Iris pigment epithelial cell (primary cell): Measurements from ENCODE around the genes TMEM185B and TFCP2L1.

- RRBS, result no CpG with 5 or more reads among the region's 17 CpGs
Measured at GRCh38 chr2:119677958-119678540, 952 bp upstream of the TMEM177 start.

- RRBS, result no CpG with 5 or more reads among the region's 6 CpGs
Measured at GRCh38 chr2:119721473-119721988, 38.2 kb upstream of the PTPN4 start.

DNA sequence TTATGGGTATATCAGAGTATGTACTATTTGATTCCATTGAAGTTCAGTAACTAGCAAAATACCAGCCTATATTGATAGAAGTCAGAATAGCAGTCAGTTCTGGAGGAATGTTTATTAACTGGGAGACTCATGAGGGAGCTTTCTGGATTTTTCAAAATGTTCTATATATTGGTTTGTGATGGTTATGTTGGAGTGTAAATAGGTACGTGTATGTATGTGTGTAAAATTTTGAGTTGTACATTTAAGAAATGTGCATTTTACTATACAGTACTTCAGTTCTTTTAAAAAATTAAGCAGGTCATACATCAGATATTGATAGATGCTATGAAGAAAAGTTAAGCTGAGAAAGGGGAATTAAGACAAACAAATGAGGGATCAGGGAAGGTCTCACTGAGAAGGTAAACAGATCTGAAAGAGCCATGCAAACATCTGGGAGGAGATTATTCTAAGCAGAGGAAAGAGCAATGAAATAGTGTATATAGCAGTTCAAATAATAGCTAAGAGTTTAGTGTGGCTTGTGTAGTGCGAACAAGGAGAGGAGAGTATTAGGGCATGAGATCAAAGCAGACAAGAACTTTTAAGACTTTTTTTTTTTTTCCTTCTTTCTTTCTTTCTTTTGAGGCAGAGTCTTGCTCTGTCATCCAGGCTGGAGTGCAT is 120.6 kb upstream of the EPB41L5 start:
- RRBS, result no CpG with 5 or more reads among the region's 2 CpGs

- RRBS, result 2% methylated on average over 49 of the region's 141 CpGs
Measured at GRCh38 chr2:120222675-120224057, at the start of gene TMEM185B. TMEM185B (minus strand) TSS chr2:120223400.

DNA sequence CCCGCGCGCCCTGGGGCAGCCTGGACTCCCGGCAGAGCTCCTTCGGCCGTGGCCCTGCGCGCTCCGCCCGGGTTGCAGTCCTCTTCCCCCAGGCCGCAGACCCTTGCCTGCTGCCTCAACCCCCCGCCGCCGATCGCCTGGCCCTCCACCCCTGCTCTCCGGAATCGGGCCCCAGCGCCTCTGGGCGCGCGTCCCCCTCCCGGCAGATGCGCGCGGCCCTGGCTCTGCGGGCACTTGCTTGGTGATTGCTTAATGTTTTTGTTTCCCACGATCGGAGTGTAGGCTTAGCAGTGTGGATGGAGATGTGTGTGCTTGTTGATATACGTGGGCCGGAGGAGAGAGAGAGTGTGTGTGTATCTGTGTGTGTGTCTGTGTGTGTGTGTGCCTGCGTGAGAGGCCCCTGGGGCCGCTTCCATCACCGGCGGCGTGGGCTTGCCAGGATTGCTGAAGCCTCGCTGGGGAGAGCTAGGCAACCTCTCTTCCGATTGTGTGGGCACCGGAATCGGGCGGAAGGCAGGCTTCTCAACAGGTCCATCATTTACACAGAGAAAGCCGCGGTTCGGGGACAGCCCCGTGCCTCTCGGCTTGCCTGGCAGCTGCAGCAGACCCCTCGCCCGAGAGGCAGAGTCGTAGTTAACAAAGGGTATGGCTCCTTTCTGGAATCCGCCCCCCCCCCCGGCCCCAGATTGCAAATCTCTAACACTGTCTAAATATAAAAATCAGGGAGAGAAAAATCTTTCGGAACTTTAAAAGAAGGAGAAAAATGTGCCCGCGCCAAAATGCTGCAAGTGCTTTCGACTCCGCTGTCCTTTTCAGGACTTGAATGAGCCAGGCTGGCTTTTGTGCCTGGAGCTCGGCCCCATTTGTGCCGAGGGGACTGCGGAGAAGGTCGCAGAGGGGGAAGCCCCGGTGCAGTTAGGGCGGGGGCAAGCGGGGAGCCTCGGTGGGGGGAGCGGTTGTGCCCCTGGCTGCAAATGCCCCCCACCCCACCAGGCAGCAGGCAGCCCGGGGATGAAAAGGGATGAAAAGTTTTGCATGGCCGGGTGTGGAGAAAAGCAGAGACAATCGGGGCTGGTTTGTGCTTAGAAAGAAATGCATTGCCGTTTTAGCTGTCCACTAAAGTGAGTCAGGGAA is 1.2 kb downstream of the INHBB start:
- RRBS, result 2% methylated on average over 35 of the region's 68 CpGs

GRCh38 chr2:120526113-120526662 is 180.3 kb downstream of the INHBB start:
- RRBS, result 40% methylated on average over 3 of the region's 15 CpGs

DNA sequence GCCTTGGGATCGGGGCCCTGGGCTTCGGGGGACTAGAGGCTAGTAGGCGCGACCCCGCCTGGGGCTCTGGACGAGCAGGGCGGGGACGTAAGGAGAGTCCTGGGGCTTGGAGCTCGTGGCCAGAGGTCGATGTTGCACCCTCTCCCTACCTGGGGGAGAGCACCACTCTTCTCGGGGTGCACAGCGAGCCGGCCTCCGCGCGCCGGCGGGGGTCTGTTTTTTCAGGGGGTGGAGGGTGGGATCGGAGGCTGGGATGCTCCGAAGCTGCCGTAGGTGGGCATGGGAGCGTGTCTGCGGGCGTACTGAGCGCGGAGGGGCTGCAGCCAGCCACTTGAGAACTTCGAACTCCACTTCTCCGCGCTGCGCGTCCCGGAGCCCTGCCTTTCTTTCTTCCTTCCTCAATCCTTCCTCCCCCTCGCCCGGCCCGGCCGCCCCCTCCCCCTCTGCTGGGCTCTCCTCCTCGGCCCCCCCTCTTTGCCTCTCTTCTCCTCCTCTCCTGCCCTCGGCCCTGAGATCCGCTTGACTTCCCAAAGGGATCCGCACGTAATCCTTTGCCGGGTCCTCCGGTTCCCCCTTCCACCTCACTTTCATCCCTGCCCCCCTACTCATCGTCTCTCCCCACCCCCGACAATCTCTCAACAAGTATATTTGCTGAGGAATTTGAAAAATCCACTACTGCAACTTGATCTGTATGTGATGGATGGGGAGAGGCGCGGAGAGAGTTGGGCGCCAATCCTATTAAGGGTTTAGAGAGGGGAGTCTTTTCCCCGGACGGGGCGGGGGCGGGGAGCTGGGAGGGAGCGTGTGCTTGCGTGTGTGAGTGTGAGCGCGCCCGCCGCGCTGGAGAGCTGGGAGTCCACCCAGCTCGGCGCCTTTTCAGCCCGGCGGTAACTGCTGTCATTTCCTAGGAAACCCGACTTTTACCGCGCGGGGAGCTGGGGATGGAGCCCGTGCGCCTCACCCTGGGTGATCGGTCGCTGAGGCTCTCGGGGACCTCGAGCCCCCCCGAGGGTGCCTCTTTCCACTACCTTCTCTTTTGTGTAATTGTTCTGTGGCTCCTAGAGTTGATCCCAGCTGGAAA is 1.1 kb downstream of the GLI2 start:
- RRBS, result 4% methylated on average over 4 of the region's 74 CpGs

DNA sequence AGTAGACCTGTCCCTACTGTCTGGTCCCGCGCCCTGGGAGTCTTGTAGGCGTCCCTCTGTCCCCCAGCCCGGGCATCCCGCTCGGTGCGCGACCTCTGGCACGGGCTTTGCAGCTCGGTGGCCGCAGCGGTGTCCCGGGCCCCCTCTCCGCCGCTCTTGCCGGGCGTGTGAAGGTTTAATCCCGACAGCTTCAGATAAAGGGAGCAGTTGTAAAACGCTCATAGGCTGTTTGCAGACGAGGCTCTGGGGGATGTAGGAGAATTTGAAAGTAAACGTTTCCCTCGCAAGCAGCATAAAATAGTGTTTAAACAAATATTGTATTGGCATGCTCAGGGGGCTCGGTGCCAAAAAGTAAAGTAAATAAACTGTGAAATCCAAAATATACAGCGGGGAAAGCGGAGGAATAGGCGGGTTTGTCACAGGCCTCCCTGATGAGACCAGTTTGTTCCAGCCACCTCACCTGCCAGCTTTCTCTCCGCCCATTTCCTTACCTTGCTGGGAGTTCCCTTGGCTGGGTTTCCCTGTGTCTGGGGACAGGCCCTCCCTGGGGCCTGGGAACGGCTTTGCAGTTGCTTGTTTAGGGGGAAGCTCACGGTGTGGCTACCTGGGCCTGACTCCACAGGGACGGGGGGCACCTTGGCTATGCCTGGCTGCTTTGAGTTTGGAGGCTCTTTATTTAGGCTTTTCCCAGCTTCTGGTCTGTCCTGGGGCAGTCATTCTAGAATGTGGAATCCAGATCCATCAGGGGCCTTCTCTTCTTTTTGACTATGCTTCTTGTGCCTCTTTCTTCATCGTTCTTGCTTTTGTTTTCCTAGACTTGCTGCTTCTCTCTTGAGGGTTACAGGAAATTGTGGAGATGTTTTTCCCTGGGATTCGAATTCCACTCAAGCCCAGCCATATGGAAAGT is 2.1 kb downstream of the GLI2 start:
- RRBS, result 2% methylated on average over 10 of the region's 32 CpGs

DNA sequence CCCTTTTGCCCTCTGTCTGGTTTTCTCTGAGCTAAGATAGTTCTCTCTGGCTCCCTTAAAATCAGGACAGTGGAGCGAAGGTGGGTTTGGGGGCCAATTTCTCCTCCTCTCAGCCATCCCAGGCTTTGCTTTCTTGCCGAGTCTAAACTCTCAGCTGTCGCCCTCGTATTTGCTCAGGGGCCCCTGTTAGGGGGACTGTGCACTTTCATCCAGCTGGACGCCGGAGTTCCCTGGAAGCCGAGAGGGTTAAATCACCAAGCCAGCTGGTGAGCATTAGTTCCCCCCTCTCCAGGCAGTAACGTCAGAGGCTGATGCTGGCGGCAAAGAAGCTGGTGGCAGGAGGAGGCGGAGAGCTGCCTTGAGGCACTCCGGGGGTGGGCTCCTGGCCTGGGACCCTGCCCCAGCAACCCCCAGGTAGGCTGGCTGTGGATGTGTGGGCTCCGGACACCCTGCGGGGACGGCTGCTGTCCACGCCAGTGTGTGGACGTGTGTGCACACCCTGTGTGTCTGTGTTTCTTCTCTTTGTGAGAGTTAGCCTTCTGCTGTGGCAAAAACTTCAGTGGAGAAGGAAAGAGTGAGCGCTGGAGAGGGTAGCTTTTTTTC is 84.6 kb downstream of the GLI2 start:
- RRBS, result 3% methylated on average over 2 of the region's 17 CpGs

- RRBS, result 2% methylated on average over 41 of the region's 68 CpGs
Measured at GRCh38 chr2:121285056-121285780, at the start of gene TFCP2L1. TFCP2L1 (minus strand) TSS chr2:121285202.

DNA sequence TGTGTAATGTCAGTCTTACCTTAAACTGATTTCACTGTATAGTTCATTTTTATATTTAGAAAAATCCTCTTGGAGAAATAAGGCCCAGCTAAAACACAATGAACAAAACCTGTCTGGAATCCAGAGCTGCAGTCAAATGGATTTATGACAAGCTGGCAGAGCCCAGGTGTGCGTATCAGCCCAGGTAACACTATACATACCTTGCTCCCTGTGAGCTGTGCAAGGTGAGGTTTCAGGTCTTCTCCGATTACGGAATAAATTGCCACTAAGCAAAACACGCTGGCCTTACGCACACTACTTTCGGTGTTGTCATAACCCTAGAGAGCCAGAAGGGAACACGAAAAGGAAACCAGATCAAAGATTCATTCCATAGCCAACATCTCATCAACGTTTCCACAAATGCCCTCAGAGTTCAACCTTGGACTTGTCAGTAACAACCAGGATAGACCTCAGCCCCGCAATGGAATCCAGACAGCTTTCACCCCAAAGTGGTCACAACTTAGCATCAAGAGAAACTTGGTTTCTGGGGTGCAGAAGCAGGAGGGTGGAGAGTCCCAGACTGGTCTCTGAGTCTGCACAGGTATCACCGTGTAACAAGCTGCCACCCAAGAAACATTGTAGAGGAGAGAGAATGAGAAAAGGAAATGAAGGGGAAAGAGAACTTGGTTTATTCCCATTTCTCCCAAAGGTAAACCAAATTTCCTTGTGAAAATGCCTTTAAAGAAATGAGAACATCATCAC is 62.0 kb upstream of the TFCP2L1 start:
- RRBS, result no CpG with 5 or more reads among the region's 10 CpGs

- RRBS, result no CpG with 5 or more reads among the region's 13 CpGs
Measured at GRCh38 chr2:121648034-121648548, 1.2 kb downstream of the CLASP1 start.

- RRBS, result no CpG with 5 or more reads among the region's 7 CpGs
Measured at GRCh38 chr2:122239284-122239700, 483.8 kb downstream of the TSN start.

DNA sequence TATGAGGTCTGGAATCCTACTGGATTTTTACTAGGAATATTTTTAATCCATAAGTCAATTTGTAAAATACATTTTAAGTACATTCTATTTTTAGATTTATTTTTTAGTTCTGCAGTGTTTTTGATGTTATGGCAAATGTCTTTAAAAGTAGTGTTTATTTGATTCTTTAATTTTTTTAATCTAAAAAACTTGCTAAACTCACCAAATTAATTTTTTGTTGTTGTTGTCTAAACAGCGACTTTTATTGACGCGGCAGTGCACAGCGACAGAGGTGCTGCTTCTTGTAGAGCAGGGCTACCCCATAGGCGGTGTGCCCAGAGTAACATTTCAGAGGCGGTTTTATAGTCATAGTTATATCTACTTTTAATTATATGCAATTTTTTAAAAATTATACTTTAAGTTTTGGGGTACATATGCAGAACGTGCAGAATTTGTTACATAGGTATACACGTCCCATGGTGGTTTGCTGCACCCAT is 1124.2 kb downstream of the CNTNAP5 start:
- RRBS, result no CpG with 5 or more reads among the region's 8 CpGs

DNA sequence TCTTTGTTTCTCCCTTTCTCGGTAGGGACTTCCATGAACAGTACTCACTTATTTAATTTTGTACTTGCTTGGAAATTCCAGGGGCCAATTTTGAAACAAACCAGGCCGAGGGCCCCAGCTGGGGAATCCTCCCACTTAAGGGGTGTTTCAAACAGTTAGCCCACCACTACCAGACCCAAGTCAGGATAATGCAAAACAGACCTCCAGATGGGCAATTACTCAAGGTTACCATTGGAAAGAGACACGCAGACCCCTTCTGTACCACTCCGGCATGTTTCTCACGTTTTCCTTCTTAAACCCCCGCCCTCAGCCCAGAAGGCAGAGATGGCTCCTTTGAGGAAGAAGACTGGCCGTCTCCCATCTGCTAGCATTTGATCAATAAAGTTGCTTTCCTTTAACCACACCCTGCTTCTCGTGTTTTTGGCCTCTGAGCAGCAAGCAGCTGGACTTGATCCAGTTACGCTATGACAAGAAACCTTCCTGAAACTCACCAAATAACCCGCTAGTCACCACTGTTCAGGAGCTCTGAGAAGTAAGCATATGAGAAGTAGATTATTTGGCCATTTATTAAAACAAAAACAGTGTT is 1012.4 kb upstream of the GYPC start:
- RRBS, result no CpG with 5 or more reads among the region's 10 CpGs

DNA sequence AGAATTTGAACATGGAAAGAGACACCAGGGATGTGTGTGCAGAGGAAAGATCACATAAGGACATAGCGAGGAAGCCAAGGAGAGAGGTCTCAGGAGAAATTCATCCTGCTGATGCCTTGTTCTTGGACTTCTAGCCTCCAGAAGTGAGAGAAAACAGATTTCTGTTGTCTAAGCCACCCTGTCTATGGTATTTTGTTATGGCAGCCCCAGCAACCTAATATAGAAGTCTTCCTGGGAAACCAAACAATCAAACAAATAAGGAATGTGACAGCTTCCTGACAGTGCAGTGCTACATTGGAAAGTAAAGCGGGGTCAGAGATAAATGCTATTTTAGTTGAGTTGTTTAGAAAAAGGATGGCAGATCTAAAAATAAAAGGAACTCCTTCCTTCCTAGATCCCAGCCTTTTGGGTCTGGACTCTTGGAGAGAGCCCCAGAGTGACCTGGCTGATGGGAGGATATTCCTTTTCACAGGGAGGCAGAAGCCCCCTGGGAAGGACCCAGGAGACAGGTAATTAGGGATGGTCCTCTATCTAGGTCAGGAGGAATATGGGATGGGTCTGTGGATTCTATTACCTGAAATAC is 443.2 kb upstream of the GYPC start:
- RRBS, result no CpG with 5 or more reads among the region's 2 CpGs

- RRBS, result no CpG with 5 or more reads among the region's 21 CpGs
Measured at GRCh38 chr2:126659007-126660060, 3.4 kb downstream of the GYPC start.

DNA sequence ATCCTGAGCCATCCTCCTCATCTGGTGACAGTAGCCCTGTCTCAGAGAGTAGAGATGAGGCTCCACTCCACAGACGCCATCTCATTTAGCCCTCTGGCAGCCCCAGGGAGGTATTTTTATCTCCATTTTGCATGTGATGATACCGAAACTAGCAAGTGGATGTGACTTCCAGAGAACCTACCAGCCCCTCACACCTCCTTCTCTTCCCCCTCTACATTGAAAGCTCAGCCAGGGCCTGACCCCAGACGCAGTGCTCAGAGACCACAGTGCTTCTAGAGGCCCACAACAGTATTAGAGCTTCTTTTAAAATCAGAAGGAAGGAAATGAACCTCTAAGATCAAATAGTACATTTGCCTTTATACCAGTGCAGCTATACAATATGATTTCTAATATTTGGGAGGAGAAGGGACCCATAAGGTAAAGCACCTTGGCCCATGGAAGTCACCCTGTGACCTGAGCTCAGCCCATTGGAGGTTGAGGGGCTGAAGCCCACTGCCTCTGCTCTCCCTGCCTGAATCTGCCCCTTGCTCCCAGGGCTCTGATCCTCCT is 8.4 kb downstream of the GYPC start:
- RRBS, result no CpG with 5 or more reads among the region's 3 CpGs

DNA sequence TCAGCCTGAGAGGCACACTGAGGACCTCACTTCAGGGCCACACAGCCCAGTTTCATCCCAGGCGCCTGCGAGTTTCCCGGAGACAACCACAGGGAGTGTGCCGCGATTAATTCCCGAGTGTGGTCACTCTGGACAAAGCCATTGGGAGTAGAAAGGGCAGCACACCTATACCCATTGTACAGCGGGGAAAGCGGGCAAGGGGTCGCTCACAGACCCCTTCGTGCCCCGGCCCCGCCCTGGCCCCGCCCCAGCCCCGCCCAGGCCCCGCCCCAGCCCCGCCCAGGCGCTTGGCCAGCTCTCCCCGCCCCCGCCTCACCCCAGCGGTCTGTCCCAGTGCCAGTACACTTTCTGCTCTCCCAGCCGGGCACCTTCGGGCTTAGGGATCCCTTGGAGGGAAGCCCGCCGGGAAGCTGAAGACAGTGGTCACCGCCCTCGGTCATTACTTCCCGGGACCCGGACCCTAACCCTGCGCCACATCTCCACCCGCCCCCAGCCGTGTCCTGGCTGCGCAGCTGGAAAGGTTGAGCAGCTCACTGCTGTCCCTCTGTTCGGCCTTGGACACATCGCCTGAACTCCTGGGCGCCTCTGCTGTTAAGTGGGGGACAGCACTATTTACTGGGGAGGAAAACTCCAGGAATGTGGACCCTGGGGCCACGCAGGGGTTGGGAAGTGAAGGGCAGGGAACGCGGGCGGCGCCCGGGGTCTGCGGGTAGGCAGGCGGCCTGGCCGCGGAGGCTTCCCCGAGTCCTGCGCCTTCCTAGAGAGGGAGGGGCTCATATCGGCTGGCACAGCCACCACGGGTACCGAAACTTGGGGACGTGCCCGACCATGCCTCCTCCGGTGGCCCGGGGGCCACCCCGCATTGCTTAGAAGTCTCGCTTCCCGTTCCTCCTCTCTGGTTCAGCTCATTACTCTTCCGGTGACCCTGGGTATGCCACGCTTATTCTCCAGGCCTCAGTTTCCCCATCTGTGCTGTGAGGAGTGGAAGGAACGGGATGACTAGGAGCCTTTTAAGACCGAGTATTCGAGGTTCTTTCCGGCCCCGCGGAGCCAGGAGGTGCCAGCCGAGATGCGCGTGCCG is 120.9 kb downstream of the GYPC start:
- RRBS, result 2% methylated on average over 17 of the region's 69 CpGs

DNA sequence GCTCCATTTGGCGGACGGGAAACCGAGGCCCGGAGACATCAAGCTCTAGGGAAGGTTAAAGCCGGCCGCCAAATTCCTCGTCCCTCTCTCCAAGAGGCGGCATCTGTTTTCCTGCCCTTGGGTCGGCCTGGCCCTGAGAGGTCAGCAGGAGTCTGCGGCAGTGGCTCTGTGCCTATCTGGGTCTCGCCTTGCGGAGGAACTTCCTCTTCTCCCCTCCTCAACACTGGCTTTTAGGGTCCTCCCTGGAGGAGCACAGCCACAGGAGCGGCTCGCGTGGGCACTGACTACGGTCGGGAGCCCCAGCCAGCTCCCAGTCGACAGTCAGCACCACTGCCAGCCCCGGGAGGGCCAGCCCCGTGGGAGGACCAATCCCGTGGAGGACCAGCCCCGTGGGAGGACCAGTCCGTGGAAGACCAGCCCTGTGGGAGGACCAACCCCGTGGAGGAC is 72.6 kb downstream of the TEX51 start:
- RRBS, result no CpG with 5 or more reads among the region's 24 CpGs